Ishikawa (cell line): ENCODE measurements around a stretch of chr7.

DNA sequence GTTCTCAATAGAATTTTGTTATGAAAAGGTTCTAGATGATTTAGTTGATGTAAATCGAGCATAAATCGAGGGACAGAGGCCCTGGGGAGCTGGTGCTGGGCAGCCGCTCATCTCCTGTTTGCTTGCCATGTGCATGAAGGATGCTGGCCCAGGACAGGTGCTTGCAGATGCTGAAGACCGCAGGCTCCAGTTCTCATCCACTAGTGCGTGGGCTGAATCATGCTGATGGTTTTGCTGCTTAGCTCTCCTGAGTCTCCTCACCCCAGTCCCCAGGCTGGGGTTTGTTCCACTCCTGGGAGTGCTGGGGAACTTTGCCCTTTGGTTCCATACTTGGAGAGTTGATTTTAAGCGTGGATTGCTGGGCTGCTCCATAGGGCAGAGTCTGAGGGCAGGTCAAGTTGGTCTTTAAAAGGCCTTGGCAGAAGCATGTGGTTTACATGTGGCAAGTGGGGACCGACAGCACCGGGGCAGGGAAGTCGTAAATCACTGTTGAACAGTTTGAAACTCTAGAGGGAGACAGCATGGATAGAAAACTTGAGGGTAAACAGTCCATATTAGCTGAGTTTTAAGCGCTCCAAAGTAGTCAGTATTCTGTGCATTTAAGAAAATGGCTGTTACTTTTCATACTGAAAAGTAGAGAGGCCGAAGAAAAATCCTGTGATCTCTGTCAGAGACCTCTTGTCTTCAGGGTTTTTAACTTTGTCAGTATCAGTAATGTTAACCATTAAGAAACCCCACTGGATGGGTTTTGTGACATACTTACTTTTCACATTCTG is 9.2 kb downstream of the DYNC2I1 start:
- RRBS: no CpG with 5 or more reads among the region's 11 CpGs

- RRBS: no CpG with 5 or more reads among the region's 28 CpGs
Measured at GRCh38 chr7:159027575-159028401, 116.9 kb downstream of the VIPR2 start.

- RRBS: 75% methylated on average over 2 of the region's 9 CpGs
Measured at GRCh38 chr7:159141513-159142145, 3.0 kb downstream of the VIPR2 start.